Prostate gland (tissue), 2 donors: ENCODE measurements around the genes KCNE3, LIPT2 and CHRDL2.

- PRO-cap, result no peak
- RAMPAGE, long total RNA, 2 experiments, result no peak in any of the 2 experiments
These were observed 1.2 kb upstream of the UCP2 start for GRCh38 chr11:73983941-73984125.

- PRO-cap, result no peak
- RAMPAGE, long total RNA, 2 experiments, result no peak in any of the 2 experiments
These were observed 61.5 kb upstream of the UCP3 start for GRCh38 chr11:74070295-74070821.

GRCh38 chr11:74141202-74141722 is 29.5 kb downstream of the C2CD3 start:
- PRO-cap, result unidirectional peak, minus-strand start at chr11:74141505
- RAMPAGE, long total RNA, 2 experiments, result no peak in any of the 2 experiments

DNA sequence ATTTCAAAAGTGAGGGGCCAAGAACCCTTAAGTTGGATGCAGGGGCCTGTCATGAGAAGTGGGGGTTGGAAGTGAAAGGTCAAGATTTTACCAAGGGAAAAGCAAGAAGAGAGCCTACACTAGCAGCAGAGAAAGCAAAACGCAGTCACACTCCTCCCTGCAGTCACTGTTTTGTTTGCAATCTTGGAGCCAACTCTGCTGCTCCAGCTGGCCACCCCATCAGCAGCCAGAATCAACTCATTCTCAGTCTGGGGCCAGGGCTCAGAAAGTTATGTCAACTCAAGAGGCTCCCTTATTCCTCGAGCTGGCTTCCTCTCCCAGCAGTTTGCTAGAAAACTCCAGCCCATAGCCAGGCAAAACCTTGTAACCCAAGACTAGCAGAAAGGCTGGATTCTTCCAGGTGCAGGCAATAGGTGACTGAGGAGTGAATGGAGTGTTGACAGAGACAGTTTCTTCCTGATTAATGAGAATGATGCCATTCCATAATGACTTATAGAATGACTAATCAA is 53.5 kb downstream of the P4HA3 start:
- PRO-cap, result no peak
- RAMPAGE, long total RNA, 2 experiments, result no peak in any of the 2 experiments

DNA sequence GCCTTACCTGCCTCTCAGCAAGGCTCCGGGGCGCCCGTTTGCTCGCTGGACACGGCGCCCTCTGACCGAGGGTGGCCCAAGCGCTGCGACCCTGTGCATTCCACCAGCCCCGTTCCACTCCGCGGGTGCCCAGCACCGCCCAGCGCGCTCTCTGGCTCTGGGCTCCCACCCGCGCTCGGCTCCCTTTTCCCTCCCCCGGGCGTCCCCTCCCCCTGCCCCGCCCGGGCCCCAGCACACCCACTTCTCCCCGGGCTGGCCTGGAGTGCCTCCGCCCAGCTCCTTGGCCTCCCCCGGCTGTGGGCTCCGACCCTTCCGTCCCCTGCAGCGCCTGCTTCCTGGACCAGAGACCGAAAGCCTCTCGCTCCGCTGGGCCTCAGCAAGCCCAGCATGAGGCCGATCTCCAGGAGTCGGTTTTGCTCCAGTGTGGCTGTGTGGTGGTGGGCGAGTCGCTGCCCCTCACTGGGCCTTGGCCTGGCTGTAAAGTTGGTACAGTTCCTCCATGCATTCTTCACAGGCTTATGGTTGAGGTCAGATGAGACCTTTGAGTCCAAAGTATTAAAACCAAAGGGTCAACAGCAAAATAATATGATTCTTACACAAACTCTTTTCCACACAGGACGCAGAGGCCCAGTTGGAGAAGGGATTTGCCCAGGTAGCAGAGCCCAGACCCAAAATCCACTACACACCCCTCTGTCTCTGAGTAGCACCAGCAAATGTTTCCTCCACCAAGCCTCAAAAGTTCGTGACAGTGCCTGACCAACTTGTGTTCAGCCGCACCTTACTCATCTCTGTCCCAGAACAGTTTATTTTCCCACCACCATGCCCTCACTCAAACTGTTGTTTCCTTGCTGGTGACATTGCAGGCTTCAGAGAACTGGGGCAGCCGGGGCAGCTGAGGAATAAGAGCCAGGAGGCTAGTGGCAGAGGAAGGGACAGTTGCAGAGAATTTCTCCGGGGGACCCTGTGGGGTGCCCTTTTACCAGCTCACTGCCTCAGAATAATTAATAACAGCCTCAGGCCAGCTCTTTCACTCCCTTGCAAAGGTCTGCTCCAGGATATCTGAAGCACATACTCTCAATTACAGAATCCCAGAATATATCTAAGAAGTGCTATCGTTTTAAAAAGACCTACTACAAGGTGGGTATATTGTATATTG is at the start of gene KCNE3:
Gene KCNE3 (minus strand): TSS at position 159 of the 1,156 bp plus-strand sequence.
- PRO-cap, result unidirectional peak, minus-strand start at position 153 of the sequence
- RAMPAGE, long total RNA, 2 experiments, result start-site peak on the minus strand in 1 of 2 experiments, centred at position 126 of the sequence, 16 reads per replicate

DNA sequence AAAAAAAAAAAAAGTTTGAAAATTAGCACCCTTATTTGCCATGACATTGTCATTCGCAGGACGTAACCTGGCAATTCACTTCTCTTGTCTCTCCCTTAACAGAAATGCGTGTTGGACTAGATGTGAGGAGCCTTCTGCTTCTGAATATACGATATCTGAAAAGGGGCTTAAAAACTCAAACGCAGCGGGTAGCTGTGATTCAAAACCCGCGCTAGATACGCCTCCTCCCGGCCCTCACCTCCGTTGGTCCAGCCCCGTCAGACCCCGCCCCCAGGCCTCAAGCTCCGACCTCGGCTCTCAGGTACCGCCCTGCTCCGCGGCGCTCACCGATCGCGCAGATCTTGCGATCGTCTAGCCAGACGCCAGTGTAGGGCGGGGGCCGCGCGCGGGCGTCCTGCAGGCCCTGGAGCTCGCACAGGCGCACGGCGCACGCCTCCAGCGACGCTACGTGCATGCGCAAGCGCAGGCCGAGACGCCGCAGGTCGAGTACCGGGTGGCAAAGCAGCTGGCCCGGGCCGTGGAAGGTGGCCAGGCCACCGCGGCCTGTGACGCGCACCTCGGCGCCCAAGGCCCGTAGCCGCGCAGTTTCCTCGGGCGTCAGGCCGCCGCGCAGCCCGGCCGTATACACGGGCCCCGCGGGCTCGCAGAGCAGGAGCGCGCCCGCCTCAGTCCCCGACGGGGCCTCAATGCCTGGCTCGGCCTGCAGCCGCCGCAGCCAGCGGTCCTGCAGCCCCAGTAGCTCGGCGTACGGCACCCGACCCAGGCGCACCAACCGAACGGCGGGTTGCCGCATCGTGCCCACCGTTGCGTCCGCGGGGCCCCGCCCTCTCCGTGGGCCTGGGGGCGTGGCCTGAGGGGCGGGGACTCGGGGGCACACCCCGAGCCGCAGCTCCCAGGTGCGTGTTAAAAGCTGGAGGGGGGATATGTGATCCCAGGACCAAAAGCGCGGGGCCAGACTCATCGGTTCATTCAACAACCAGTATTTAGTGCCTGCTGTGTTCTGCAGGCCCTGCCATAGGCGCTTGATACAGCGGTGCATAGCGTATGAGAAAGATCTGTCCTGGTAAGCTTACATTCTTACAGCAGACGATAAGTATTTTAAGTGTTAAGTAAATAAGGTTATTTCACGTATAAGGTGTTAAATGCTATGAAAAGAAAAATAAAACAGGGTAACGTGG is at the start of gene LIPT2:
Gene LIPT2 (minus strand): TSS at position 814 of the 1,178 bp plus-strand sequence.
- PRO-cap, result unidirectional peak, plus-strand start at position 315 of the sequence; unidirectional peak, plus-strand start at position 358 of the sequence; unidirectional peak, plus-strand start at position 470 of the sequence; unidirectional peak, plus-strand start at position 584 of the sequence; bidirectional peak, plus-strand start at position 934 of the sequence, minus-strand start at position 771 of the sequence
- RAMPAGE, long total RNA, 2 experiments, result no peak in any of the 2 experiments

DNA sequence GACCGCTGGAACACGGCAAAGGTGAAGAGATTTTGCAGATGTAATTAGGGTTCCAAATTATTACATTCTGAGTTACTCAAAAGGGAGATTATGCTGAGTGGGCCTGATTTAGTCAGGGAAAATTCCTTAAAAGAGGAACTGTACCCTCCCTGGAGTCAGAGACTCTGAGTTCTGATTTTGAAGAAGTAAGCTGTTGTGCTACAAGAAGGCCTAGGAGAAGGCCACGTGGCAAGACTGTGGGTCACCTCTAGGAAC is 45.4 kb downstream of the CHRDL2 start:
- PRO-cap, result no peak
- RAMPAGE, long total RNA, 2 experiments, result no peak in any of the 2 experiments

DNA sequence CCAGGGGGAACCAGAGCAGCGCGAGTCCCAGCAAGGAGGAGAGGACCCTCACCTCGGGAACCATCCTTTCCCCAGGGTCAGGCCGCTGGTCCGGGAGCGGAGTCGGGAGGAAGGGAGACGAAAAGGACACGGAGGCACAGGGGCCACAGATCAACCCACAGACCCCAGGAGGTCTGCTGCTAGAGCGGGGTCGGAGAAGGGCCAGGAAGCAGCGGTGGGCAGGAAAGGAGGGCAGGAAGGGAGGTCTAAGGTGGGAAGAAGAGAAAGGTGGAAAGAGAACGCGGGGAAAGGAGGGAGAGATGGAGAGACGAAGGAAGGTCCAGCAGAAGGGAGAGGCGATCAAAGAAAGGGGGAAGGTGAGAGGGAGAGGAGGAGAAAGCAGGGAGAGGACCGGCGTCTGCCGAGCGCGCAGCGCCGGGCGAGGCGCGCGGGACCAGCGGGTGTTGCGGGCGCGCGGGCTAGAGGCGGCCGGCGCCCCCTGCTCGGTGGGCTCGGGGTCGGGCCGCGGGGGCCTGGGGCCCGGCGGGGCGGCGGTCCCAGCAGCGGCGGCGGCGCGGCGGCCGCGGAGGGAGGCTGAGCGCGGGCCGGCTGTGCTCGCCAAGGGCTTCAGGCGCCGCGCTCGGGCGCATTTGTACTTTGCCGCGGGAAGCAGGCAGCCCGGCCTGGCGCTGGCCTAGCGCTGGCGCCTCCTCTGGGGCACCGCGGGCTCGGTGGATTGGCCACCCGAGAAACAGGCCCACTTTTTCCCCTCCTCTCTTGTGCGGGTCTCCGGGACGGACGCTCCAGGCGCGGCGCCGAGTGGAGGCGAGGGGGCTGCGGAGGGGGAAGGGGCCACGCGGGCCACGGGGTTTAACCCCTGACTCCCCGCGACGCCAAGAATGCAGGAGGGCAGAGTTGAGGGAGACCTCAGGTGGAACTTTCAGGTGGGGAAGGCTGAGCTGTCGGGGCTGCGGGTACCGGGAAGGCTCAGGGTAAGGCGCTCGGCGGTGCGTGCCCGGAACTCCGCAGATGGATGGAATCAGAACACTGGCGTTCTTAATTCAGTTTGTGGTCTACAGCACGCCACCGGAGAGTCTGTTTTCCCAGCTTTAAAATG is at the start of gene CHRDL2:
Gene CHRDL2 (minus strand): TSS at position 602 of the 1,096 bp plus-strand sequence.
- PRO-cap, result no peak
- RAMPAGE, long total RNA, 2 experiments, result no peak in any of the 2 experiments

- PRO-cap, result no peak
- RAMPAGE, long total RNA, 2 experiments, result no peak in any of the 2 experiments
These were observed 6.8 kb downstream of the RNF169 start for GRCh38 chr11:74755416-74755887.

- PRO-cap, result no peak
- RAMPAGE, long total RNA, 2 experiments, result no peak in any of the 2 experiments
These were observed 96.6 kb downstream of the RNF169 start for GRCh38 chr11:74845137-74845725.

DNA sequence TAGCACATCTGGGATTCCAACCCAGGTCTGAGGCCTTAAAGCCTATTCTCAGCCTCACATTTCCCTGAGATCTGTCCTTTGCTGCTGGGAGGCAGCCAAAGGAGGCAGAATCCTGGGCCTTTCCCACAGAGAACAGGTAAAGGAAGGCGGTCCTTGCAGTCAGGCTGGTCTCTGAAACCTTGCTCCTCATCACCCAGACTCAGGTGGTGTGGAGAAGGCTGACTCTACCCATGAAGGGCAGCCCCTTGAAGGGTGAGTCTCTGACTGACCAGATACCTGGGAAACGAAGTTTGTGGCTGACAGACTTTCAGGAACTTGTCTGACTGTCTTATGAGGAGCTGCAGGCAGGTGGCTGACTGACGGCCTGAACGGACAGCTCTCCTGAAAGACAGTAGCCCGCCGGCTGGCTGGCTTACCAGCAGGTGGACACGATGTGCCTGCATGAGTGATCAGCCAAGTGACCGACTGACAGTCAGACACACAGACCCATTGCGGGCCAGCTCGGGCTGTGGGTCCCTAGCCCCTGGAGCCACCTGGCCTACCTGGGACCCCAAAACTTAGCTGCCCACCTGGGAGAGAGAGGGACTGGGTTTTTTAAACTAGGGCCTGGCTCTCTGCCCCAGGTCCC is 8.0 kb downstream of the SLCO2B1 start:
- PRO-cap, result no peak
- RAMPAGE, long total RNA, 2 experiments, result no peak in any of the 2 experiments

GRCh38 chr11:75450966-75451726 is 18.1 kb upstream of the KLHL35 start:
- PRO-cap, result no peak
- RAMPAGE, long total RNA, 2 experiments, result no peak in any of the 2 experiments

DNA sequence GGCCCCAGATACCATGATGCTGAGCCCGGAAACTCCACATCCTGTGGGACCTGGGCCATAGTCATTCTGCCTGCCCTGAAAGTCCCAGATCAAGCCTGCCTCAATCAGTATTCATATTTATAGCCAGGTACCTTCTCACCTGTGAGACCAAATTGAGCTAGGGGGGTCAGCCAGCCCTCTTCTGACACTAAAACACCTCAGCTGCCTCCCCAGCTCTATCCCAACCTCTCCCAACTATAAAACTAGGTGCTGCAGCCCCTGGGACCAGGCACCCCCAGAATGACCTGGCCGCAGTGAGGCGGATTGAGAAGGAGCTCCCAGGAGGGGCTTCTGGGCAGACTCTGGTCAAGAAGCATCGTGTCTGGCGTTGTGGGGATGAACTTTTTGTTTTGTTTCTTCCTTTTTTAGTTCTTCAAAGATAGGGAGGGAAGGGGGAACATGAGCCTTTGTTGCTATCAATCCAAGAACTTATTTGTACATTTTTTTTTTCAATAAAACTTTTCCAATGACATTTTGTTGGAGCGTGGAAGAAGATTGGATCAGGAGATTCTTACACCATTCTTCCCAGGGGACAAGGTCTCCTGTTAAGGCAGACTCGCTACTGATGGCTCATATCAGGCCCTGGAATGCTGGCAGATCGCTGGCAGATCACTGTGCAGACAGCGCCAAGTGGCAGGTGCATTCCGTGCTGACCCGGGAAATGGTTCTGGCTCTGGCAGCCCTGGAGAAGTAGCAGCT is 10.4 kb downstream of the SERPINH1 start:
- PRO-cap, result no peak
- RAMPAGE, long total RNA, 2 experiments, result no peak in any of the 2 experiments

- PRO-cap, result bidirectional peak, plus-strand start at chr11:75583428, minus-strand start at chr11:75583334
- RAMPAGE, long total RNA, 2 experiments, result no peak in any of the 2 experiments
These were observed 21.1 kb downstream of the SERPINH1 start for GRCh38 chr11:75583112-75583620.

GRCh38 chr11:75583621-75584376 is 21.7 kb downstream of the SERPINH1 start:
- PRO-cap, result bidirectional peak, plus-strand start at chr11:75584024, minus-strand start at chr11:75583894; bidirectional peak, plus-strand start at chr11:75584051, minus-strand start at chr11:75584091; unidirectional peak, minus-strand start at chr11:75584346
- RAMPAGE, long total RNA, 2 experiments, result no peak in any of the 2 experiments

- PRO-cap, result no peak
- RAMPAGE, long total RNA, 2 experiments, result no peak in any of the 2 experiments
These were observed 42.3 kb downstream of the SERPINH1 start for GRCh38 chr11:75604289-75604890.

DNA sequence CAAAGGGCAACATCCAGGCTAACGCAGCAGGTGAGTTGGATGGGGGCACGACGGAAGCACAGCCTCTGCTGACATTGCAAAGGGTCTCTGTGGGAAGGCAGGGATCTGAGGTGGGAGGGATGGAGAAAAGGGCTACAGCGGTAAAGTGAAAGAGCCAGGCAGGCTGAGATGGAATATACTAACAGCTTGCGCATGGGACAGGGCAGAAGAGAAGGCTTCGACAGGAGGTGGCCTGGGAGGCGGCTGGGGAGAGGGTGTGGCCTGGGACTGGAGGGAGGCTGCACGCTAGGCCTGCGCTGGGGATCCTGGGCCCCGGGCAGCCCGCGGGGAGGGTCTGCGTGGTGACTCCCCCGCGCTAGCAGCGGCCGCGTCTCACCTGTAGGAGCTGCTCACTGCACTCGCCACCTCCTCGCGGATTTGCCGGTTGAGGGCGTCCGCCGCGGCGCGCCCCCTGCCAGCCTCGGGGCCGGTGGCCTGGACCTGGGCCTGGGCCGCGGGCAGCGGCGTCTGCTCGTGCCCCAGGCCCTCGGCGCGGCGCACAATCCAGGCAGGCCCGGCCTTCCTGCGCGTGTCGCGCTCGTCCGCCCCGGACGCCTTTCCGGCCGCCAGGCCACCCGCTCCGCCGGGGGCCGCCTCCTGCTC is 1.6 kb downstream of the MAP6 start:
- PRO-cap, result unidirectional peak, plus-strand start at position 361 of the sequence
- RAMPAGE, long total RNA, 2 experiments, result no peak in any of the 2 experiments

DNA sequence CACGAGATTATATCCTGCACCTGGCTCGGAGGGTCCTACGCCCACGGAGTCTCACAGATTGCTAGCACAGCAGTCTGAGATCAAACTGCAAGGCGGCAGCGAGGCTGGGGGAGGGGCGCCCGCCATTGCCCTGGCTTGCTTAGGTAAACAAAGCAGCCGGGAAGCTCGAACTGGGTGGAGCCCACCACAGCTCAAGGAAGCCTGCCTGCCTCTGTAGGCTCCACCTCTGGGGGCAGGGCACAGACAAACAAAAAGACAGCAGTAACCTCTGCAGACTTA is 19.7 kb upstream of the DGAT2 start:
- PRO-cap, result no peak
- RAMPAGE, long total RNA, 2 experiments, result no peak in any of the 2 experiments

DNA sequence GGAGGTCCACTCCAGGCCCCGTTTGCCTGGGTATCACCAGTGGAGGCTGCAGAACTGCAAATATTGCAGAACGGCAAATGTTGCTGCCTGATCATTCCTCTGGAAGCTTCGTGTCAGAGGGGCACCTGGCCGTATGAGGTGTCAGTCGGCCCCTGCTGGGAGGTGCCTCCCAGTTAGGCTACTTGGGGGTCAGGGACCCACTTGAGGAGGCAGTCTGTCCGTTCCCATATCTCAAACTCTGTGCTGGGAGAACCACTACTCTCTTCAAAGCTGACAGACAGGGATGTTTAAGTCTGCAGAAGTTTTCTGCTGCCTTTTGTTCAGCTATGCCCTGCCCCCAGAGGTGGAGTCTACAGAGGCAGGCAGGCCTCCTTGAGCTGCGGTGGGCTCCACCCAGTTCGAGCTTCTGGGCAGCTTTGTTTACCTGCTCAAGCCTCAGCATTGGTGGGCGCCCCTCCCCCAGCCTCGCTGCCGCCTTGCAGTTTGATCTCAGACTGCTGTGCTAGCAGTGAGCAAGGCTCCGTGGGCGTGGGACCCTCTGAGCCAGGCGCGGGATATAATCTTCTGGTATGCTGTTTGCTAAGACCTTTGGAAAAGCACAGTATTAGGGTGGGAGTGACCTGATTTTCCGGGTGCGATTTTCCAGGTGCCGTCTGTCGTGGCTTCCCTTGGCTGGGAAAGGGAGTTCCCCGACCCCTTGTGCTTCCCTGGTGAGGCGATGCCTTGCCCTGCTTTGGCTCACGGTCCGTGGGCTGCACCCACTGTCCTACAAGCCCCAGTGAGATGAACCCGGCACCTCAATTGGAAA is 164.3 kb downstream of the UVRAG start:
- PRO-cap, result no peak
- RAMPAGE, long total RNA, 2 experiments, result start-site peak on the plus strand in 1 of 2 experiments, centred at position 426 of the sequence, 6 reads per replicate

DNA sequence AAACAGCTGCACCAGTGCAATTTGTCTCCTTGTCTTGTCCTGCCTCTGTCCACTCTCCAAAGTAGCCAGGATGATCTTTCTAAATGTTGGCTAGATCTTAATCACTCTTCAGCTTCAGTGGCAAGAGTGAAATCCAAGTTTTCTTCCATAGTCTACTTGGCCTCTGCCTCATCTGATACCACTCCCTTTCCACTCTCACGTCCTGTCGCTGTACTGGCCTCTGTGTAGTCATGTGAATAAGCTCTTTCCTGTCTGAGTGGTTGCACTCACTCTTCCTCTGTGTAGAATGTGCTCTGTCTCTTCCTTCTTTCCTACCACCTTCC is 86.6 kb downstream of the WNT11 start:
- PRO-cap, result no peak
- RAMPAGE, long total RNA, 2 experiments, result no peak in any of the 2 experiments